Measurements from ENCODE around the genes PLSCR2, CP and TM4SF4.

DNA sequence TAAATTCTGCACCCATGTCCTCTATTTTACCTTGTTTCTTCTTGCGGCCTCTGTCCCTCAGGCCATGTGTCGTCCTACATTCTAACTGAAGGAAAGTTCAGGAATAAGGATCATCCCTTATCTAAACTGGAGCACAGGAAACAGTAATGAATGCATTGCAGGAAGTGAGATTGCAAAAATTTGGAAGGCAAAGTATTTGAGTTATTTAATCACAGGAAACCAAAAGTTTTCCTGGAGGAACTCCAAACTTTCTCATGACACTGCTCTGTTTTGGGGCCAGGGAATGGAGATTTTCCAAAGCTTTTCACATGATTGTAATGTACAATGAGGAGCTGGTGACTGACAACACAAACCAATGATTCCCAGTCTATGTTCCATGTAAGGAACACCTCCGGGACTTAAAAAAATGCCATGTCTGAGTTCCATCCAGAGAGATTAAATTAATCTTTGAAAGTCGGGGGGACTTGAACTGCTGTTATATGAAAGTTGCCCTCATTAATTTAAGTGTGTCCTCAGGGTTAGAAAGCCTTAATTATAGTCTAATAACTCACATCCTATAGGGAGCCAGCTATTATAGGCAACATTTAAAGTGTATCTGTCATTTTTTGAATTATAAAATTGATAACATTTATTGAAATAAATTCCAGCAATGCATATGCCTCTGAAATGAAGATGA lies 57.9 kb upstream of the PLSCR4 start:
- RAMPAGE, long total RNA, result no peak
- RRBS, 2 experiments, result no CpG with 5 or more reads among the region's 4 CpGs
CAGE:
- cytosol, long polyA minus RNA, result no peak
- cytosol, long polyA plus RNA, result no peak
- long polyA plus RNA, result no peak
- nucleolus, long total RNA, result no peak
- nucleus, long polyA plus RNA, result no peak
- nucleus, long total RNA, result no peak

- RAMPAGE, long total RNA, result no peak
- RRBS, 2 experiments, result 6 to 21% methylated on average over 5 of the region's 65 CpGs
CAGE:
- cytosol, long polyA minus RNA, result no peak
- cytosol, long polyA plus RNA, result no peak
- long polyA plus RNA, result no peak
- nucleolus, long total RNA, result no peak
- nucleus, long polyA plus RNA, result no peak
- nucleus, long total RNA, result no peak
Measured at GRCh38 chr3:146469009-146470314, at the start of gene PLSCR2. Gene PLSCR2 (minus strand): TSS chr3:146469561.

GRCh38 chr3:146541873-146542668 lies 2.3 kb downstream of the PLSCR1 start:
- RAMPAGE, long total RNA, result no peak
- RRBS, 2 experiments, result no CpG with 5 or more reads among the region's 2 CpGs
CAGE:
- cytosol, long polyA minus RNA, result no peak
- cytosol, long polyA plus RNA, result no peak
- long polyA plus RNA, result no peak
- nucleolus, long total RNA, result no peak
- nucleus, long polyA plus RNA, result no peak
- nucleus, long total RNA, result no peak

GRCh38 chr3:147713831-147714030 lies 304.6 kb downstream of the ZIC1 start:
- RAMPAGE, long total RNA, result no peak
CAGE:
- cytosol, long polyA minus RNA, result no peak
- cytosol, long polyA plus RNA, result no peak
- long polyA plus RNA, result no peak
- nucleolus, long total RNA, result no peak
- nucleus, long polyA plus RNA, result no peak
- nucleus, long total RNA, result no peak

GRCh38 chr3:147945864-147946443 lies 536.8 kb downstream of the ZIC1 start:
- RAMPAGE, long total RNA, result no peak
- RRBS, 2 experiments, result no CpG with 5 or more reads among the region's 6 CpGs
CAGE:
- cytosol, long polyA minus RNA, result no peak
- cytosol, long polyA plus RNA, result no peak
- long polyA plus RNA, result no peak
- nucleolus, long total RNA, result no peak
- nucleus, long polyA plus RNA, result no peak
- nucleus, long total RNA, result no peak

DNA sequence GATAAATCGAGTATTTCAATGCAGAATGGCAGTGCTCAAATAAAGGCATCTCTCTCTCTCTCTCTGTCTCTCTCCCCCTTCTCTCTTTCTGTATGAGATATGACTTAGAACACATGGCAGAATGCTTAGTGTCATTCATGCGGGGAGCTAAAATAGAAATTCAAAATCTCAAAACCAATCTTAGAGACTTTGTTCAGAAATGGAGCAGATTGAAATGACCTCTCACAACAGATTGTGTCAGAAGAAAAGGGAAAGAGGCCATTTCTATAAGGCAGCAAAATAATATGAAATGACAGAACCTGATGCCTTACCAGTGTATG lies 596.1 kb upstream of the AGTR1 start:
- RAMPAGE, long total RNA, result no peak
- RRBS, 2 experiments, result no CpG with 5 or more reads among the region's 2 CpGs
CAGE:
- cytosol, long polyA minus RNA, result no peak
- cytosol, long polyA plus RNA, result no peak
- long polyA plus RNA, result no peak
- nucleolus, long total RNA, result no peak
- nucleus, long polyA plus RNA, result no peak
- nucleus, long total RNA, result no peak

- RAMPAGE, long total RNA, result no peak
- RRBS, 2 experiments, result 19 to 47% methylated on average over 3 of the region's 5 CpGs
CAGE:
- cytosol, long polyA minus RNA, result no peak
- cytosol, long polyA plus RNA, result no peak
- long polyA plus RNA, result no peak
- nucleolus, long total RNA, result no peak
- nucleus, long polyA plus RNA, result no peak
- nucleus, long total RNA, result no peak
Measured at GRCh38 chr3:148727228-148727757, 29.6 kb downstream of the AGTR1 start.

- RAMPAGE, long total RNA, result no peak
- RRBS, 2 experiments, result no CpG with 5 or more reads among the region's 2 CpGs
CAGE:
- cytosol, long polyA minus RNA, result no peak
- cytosol, long polyA plus RNA, result no peak
- long polyA plus RNA, result no peak
- nucleolus, long total RNA, result no peak
- nucleus, long polyA plus RNA, result no peak
- nucleus, long total RNA, result no peak
Measured at GRCh38 chr3:148731452-148731953, 33.8 kb downstream of the AGTR1 start.

- RAMPAGE, long total RNA, result no peak
- RRBS, 2 experiments, result no CpG with 5 or more reads among the region's 1 CpG
CAGE:
- cytosol, long polyA minus RNA, result no peak
- cytosol, long polyA plus RNA, result no peak
- long polyA plus RNA, result no peak
- nucleolus, long total RNA, result no peak
- nucleus, long polyA plus RNA, result no peak
- nucleus, long total RNA, result no peak
Measured at GRCh38 chr3:148737052-148737307, 39.3 kb downstream of the AGTR1 start.

GRCh38 chr3:148737403-148737636 lies 39.6 kb downstream of the AGTR1 start:
- RAMPAGE, long total RNA, result no peak
- RRBS, 2 experiments, result no CpG with 5 or more reads among the region's 1 CpG
CAGE:
- cytosol, long polyA minus RNA, result no peak
- cytosol, long polyA plus RNA, result no peak
- long polyA plus RNA, result no peak
- nucleolus, long total RNA, result no peak
- nucleus, long polyA plus RNA, result no peak
- nucleus, long total RNA, result no peak

GRCh38 chr3:149208822-149209557 lies 12.6 kb downstream of the CP start:
- RAMPAGE, long total RNA, result no peak
- RRBS, 2 experiments, result no CpG with 5 or more reads among the region's 3 CpGs
CAGE:
- cytosol, long polyA minus RNA, result no peak
- cytosol, long polyA plus RNA, result no peak
- long polyA plus RNA, result no peak
- nucleolus, long total RNA, result no peak
- nucleus, long polyA plus RNA, result no peak
- nucleus, long total RNA, result no peak

DNA sequence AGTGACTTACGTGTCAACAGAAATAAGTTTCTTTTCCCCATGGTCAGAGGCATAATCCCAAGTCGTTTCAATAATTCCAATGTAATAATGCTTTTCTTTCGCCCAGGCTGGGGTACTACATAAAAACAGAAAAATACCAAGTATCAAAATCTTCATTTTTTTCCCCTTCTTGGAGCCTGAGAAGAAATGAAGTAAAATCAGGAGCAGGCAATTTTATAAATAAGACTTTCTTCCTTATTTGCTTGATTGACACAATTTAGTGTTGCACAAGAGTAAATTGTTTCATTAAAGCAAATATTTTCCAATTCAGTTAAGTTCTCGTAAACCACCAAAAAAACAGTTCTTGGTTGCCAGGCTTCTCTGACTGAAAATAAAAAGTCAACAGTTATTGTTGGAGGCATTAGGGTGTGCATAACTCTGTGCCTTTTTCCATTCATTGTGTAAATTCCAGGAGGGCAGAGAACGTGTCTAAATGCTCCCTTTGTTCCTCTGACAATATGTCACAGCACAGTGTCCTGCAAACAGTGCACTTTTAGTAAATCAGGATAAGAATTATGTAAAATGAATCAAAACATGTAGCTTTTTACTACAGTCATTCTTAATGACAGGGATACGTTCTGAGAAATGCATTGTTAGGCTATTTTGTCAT lies at the start of gene CP:
CP (minus strand) TSS at position 193 of the 649 bp plus-strand sequence.
- RAMPAGE, long total RNA, result no peak
- RRBS, 2 experiments, result no CpG with 5 or more reads among the region's 6 CpGs
CAGE:
- cytosol, long polyA minus RNA, result no peak
- cytosol, long polyA plus RNA, result no peak
- long polyA plus RNA, result no peak
- nucleolus, long total RNA, result no peak
- nucleus, long polyA plus RNA, result no peak
- nucleus, long total RNA, result no peak

DNA sequence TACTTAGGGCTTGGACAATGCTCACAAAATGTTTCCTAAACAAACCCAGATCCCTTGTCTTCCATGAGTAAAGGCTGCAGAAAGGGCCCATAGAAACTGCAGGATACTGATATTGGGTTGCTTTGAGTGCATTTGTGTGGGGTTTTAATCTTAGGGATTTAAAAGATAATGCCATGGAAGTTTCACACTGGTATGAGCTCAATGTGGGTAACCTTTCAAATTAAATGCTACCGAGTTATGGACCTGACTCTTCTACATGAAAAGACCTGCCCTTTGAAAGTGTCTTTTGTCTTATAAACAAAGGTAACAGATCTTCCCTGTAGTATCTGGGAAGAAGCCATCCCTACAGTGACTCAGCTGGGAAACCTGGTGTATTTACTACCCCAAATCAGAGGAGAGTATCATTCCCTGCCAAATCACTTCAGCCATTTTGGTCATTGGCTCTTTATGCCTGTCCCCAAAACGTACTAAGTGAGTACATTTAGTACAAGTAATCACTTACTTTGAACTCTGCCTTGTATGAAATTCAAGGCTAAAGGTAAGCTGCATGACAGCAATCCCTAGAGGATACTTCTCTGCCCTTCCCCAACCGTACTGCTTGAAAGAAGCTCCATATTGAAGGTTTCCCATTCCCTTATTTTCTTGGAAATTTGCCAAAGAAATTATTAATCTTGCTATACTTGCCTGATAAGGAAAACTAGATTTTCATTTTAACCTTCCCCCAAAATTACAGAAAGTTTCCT lies 7.3 kb downstream of the TM4SF1 start:
- RAMPAGE, long total RNA, result no peak
- RRBS, 2 experiments, result no CpG with 5 or more reads among the region's 3 CpGs
CAGE:
- cytosol, long polyA minus RNA, result no peak
- cytosol, long polyA plus RNA, result no peak
- long polyA plus RNA, result no peak
- nucleolus, long total RNA, result no peak
- nucleus, long polyA plus RNA, result no peak
- nucleus, long total RNA, result no peak

DNA sequence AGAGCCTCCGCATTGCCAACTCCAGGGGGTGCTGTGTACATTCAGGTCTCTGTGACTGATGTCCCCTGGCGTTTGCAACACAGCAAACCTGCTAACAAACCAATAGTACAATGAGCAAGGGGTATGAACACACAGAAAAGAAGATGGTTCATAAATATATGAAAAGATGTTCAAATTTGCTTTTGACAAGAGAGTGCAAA lies 16.0 kb upstream of the TM4SF1 start:
- RAMPAGE, long total RNA, result no peak
- RRBS, 2 experiments, result no CpG with 5 or more reads among the region's 2 CpGs
CAGE:
- cytosol, long polyA minus RNA, result no peak
- cytosol, long polyA plus RNA, result no peak
- long polyA plus RNA, result no peak
- nucleolus, long total RNA, result no peak
- nucleus, long polyA plus RNA, result no peak
- nucleus, long total RNA, result no peak

DNA sequence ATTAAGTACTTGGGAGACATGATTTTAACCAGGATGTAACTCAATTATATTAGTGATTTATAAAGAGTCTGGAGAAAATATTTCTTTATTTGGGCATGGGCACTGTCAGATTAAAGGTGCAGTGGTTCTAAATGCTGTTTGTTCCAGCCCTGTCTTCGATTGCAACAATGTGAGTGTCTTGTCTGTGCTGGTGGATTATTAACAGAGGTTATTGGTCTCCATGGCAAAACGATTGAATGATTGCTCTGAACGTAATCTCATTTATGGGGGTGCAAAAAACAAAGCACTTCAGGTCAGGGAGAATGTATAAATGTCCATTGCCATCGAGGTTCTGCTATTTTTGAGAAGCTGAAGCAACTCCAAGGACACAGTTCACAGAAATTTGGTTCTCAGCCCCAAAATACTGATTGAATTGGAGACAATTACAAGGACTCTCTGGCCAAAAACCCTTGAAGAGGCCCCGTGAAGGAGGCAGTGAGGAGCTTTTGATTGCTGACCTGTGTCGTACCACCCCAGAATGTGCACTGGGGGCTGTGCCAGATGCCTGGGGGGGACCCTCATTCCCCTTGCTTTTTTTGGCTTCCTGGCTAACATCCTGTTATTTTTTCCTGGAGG lies at the start of gene TM4SF4:
TM4SF4 (plus strand) TSS at position 337 of the 615 bp plus-strand sequence.
- RAMPAGE, long total RNA, result no peak
- RRBS, 2 experiments, result no CpG with 5 or more reads among the region's 6 CpGs
CAGE:
- cytosol, long polyA minus RNA, result no peak
- cytosol, long polyA plus RNA, result no peak
- long polyA plus RNA, result no peak
- nucleolus, long total RNA, result no peak
- nucleus, long polyA plus RNA, result no peak
- nucleus, long total RNA, result no peak

- RAMPAGE, long total RNA, result no peak
- RRBS, 2 experiments, result no CpG with 5 or more reads among the region's 4 CpGs
CAGE:
- cytosol, long polyA minus RNA, result no peak
- cytosol, long polyA plus RNA, result no peak
- long polyA plus RNA, result no peak
- nucleolus, long total RNA, result no peak
- nucleus, long polyA plus RNA, result no peak
- nucleus, long total RNA, result no peak
Measured at GRCh38 chr3:149541684-149542305, 67.3 kb downstream of the TM4SF4 start.

- RAMPAGE, long total RNA, result no peak
- RRBS, 2 experiments, result no CpG with 5 or more reads among the region's 3 CpGs
CAGE:
- cytosol, long polyA minus RNA, result no peak
- cytosol, long polyA plus RNA, result no peak
- long polyA plus RNA, result no peak
- nucleolus, long total RNA, result no peak
- nucleus, long polyA plus RNA, result no peak
- nucleus, long total RNA, result no peak
Measured at GRCh38 chr3:149570936-149571456, 86.8 kb downstream of the WWTR1 start.

DNA sequence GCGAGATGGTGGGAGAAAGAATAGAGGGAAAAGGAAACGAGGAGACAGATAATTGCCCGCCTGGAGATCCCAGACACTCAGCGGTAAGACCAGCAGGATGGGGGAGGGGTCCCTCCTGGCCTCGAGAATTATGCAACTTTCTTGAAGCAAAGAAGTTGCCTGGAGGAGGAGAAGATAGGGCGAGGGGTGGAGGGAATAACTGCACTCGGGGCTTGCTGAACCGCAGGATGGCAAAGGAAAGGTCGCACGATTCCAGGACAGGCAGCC lies 508 bp downstream of the WWTR1 start:
- RAMPAGE, long total RNA, result no peak
- RRBS, 2 experiments, result no CpG with 5 or more reads among the region's 10 CpGs
CAGE:
- cytosol, long polyA minus RNA, result no peak
- cytosol, long polyA plus RNA, result no peak
- long polyA plus RNA, result no peak
- nucleolus, long total RNA, result no peak
- nucleus, long polyA plus RNA, result no peak
- nucleus, long total RNA, result no peak

DNA sequence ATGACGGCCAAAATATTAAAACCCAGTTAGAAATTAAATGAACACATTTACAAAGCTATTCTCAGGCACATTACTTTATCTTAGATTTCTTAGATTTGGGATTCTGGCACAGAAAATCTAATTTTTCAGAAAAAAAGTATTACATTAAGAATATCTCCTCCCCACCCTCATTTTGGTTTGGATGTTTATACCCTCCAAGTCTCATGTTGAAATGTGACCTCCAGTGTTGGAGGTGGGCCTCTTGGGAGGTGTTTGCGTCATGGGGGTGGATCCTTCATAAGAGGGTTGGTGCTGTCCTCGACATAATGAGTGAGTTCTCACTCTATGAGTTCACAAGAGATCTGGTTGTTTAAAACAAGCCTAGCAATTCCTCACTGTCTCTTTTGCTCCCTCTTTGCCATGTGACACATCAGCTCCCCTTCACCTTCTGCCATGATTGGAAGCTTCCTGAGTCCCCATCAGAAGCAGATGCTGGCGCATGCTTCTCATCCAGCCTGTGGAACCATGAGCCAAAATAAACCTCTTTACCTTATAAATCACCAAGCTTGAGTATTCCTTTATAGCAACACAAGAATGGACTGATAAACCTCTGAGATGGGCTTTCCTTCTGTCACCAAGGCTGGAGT lies 45.7 kb upstream of the WWTR1 start:
- RAMPAGE, long total RNA, result no peak
- RRBS, 2 experiments, result no CpG with 5 or more reads among the region's 4 CpGs
CAGE:
- cytosol, long polyA minus RNA, result no peak
- cytosol, long polyA plus RNA, result no peak
- long polyA plus RNA, result no peak
- nucleolus, long total RNA, result no peak
- nucleus, long polyA plus RNA, result no peak
- nucleus, long total RNA, result no peak

DNA sequence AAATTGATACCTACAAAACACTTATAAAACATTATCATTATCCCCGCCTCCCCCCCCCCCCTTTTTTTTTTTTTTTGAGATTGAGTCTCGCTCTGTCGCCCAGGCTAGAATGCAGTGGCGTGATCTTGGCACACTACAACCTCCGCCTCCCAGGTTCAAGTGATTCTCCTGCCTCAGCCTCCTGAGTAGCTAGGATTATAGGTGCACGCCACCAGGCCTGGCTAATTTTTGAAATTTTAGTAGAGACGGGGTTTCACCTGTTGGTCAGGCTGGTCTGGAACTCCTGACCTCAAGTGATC lies 41.8 kb downstream of the COMMD2 start:
- RAMPAGE, long total RNA, result no peak
- RRBS, 2 experiments, result no CpG with 5 or more reads among the region's 7 CpGs
CAGE:
- cytosol, long polyA minus RNA, result no peak
- cytosol, long polyA plus RNA, result no peak
- long polyA plus RNA, result no peak
- nucleolus, long total RNA, result no peak
- nucleus, long polyA plus RNA, result no peak
- nucleus, long total RNA, result no peak

Data from GM12878 (cell line).